Breast (tissue), 4 donors: Measurements from ENCODE around the genes BMP15, MAGED4B, XAGE1A, XAGE3 and FAM156A.

GRCh38 chrX:49122195-49122841 is 1.2 kb downstream of the GPKOW start:
- PRO-cap, 3 experiments = no peak in any of the 3 experiments
- RRBS = no CpG with 5 or more reads among the region's 16 CpGs

DNA sequence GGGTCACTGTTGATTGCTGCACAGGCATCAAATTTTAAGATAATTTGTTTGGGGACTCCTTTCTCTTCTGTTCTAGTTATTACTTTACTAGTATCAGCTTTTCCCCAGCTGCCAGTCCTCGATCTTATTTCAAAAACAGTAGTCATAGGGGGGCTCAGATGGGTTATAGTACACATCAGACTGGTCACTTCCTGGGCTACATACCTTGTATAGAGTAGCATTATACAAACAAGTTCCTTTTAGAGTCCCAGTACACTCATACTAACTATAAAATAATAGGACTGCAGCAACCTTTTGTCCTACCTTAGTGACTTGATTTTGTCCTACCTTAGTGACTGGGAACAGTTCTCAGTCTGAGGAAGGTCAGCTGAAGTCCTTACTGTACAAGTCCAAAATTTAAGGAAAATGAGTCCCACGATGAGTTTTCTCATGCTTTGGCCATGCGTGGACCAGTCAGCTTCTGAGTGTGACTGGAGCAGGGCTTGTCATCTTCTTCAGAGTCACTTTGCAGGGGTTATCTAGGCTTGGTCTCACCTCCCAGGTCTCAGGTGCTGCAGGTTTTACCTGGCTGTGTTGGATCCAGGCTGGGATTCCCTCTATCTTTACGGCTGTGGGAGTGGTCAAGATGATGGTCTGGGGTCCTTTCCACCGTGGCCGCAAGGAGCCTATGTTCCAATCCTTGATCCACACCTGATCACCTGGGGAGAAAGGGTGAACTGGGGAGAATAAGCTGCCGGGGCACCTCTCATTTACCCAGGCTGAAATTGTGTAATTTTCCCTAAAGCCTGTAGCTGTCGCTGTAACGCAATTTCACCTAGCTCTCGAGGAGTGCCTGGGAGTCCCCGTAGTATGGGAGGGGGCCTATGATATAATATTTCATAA is 18.4 kb upstream of the GPKOW start:
- PRO-cap, 3 experiments = no peak in any of the 3 experiments
- RRBS = no CpG with 5 or more reads among the region's 11 CpGs

- PRO-cap, 3 experiments = peak in 3 of 3 experiments; most common plus-strand start chrX:49167121 (in 2); most common minus-strand start chrX:49166966 (in 2)
- RRBS = 27% methylated on average over 16 of the region's 38 CpGs
Measured at GRCh38 chrX:49166900-49168090, 4.4 kb upstream of the PLP2 start.

GRCh38 chrX:49204630-49205261 is 4.8 kb upstream of the SYP start:
- PRO-cap, 3 experiments = peak in 1 of 3 experiments; most common minus-strand start chrX:49204803 (in 1)
- RRBS = no CpG with 5 or more reads among the region's 12 CpGs

GRCh38 chrX:49273391-49273949 is 3.9 kb downstream of the PPP1R3F start:
- PRO-cap, 3 experiments = no peak in any of the 3 experiments
- RRBS = no CpG with 5 or more reads among the region's 6 CpGs

- PRO-cap, 3 experiments = no peak in any of the 3 experiments
- RRBS = no CpG with 5 or more reads among the region's 3 CpGs
Measured at GRCh38 chrX:49877273-49877738, 2.0 kb upstream of the USP27X start.

DNA sequence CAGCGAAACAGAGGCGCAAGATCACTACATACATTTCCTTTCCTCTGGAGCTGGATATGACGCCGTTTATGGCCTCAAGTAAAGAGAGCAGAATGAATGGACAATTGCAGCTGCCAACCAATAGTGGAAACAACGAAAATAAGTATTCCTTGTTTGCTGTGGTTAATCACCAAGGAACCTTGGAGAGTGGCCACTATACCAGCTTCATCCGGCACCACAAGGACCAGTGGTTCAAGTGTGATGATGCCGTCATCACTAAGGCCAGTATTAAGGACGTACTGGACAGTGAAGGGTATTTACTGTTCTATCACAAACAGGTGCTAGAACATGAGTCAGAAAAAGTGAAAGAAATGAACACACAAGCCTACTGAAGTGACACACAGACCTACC is 2.0 kb downstream of the USP27X start:
- PRO-cap, 3 experiments = no peak in any of the 3 experiments
- RRBS = no CpG with 5 or more reads among the region's 8 CpGs

DNA sequence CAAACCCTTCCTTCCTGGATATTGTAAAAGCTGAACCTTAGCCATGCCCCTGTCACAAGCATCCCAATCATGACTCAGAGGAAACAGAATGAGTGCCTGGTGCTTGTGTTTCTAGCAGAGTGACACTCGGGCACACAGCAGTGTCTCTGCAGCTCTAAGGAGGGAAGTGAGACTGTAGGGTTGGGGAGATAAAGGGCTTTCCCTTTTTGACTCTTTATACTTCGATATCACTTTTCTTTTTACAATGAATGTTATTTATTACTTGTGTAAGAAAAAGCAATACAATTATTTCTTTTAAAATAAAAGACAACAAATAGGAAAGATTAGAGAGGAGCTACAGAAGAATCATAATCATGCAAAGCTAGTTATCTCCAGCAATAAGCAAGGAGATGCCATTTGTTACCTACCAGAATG is 83.2 kb downstream of the AKAP4 start:
- PRO-cap, 3 experiments = no peak in any of the 3 experiments
- RRBS = no CpG with 5 or more reads among the region's 2 CpGs

DNA sequence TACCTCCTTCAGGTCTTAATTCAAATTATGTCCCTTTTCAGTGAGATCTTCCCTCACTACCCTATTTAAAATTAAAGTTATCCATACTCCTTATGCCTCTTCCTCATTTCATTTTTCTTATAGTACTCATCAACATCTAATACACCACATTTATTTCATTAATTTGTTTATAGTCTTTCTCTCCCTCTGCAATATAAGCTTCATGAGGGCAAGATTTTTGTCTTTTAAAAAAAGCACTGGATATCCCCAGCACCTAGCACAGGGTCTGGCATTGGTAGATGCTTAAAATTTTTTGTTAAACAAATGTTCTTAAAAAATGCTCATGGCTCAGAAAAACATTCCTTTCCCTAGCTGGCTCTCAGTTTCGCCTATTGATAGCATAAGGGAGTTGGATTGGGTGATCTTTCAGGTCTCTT is 94.4 kb upstream of the DGKK start:
- PRO-cap, 3 experiments = no peak in any of the 3 experiments
- RRBS = no CpG with 5 or more reads among the region's 1 CpG

DNA sequence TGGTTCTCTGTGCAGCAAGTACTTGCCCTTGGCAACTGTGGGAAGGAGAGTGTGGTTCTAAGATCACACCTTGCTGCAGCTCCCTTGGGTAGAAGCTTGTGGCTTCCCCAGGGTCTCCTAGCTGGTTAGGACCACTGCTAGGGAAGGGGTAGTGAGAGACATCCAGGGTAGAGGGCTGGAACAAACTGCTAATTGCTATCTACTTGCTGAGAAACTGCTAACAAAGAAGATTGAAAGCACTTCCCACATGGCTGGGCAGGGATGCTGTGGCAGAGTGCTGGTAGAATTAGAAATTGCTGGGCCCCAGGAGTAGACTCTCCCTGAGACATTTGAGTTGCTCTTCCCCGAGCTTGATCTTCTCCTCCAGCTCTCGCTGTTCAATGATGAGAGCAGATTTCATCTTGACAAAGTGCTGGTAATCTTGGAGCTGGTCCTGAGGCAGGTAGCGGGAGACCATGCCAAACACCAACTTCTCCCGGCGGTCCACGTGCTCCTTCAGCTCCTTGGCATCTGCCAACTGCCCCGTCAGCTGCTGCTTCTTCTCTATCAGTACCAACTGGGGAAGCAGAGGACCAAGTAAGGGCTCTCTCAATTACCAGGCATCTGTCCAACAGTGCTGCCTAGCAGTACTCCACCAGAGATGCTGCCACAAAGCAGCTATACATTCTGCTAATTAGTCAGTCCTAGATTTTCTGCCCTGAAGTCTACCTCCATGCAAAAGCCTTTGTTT is 125.9 kb upstream of the DGKK start:
- PRO-cap, 3 experiments = no peak in any of the 3 experiments
- RRBS = no CpG with 5 or more reads among the region's 7 CpGs

DNA sequence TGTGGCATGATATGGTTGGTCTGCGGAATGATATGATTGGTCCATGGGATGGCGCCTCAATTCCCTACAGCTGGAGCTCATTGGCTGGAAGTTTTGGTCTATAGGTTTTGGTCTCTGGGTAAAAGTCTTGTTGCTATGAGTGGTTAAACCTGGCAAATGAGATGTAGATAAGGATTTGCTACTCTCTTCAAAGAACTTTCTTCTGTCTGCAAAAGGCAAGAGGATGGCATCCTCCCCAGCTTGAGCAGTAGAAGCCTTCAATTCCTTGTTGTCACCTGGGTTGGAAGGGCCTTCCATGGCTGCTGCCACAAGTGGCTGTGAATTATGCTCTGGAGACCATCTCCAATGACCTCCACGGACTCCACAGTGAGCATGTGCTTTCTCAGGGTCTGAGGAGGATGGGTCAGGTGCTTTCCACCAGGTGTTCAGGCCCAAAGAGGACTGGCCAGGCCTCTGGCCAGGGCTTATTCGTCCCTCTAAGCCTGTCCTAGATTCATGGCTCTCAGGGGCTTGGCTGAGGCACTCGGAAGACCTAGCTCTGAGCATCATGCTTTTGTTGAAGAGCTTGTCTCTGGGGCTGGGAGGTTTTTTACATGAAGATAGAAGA is 163.0 kb upstream of the DGKK start:
- PRO-cap, 3 experiments = no peak in any of the 3 experiments
- RRBS = no CpG with 5 or more reads among the region's 5 CpGs

- PRO-cap, 3 experiments = no peak in any of the 3 experiments
- RRBS = no CpG with 5 or more reads among the region's 6 CpGs
Measured at GRCh38 chrX:50697480-50698204, 116.4 kb downstream of the SHROOM4 start.

GRCh38 chrX:50910369-50910991 is at the start of gene BMP15:
Gene BMP15, plus strand, starts transcription at chrX:50910735.
- PRO-cap, 3 experiments = no peak in any of the 3 experiments
- RRBS = 71% methylated on average over 2 of the region's 7 CpGs

- PRO-cap, 3 experiments = no peak in any of the 3 experiments
- RRBS = no CpG with 5 or more reads among the region's 4 CpGs
Measured at GRCh38 chrX:51325444-51325956, 7.1 kb upstream of the NUDT10 start.

- PRO-cap, 3 experiments = peak in 1 of 3 experiments; most common plus-strand start chrX:51894047 (in 1); most common minus-strand start chrX:51894018 (in 1)
- RRBS = no CpG with 5 or more reads among the region's 20 CpGs
Measured at GRCh38 chrX:51893819-51894246, 410 bp downstream of the MAGED1 start.

GRCh38 chrX:52068885-52069611 is at the start of gene MAGED4B:
Gene MAGED4B, minus strand, starts transcription at chrX:52069183.
- PRO-cap, 3 experiments = no peak in any of the 3 experiments
- RRBS = no CpG with 5 or more reads among the region's 45 CpGs

DNA sequence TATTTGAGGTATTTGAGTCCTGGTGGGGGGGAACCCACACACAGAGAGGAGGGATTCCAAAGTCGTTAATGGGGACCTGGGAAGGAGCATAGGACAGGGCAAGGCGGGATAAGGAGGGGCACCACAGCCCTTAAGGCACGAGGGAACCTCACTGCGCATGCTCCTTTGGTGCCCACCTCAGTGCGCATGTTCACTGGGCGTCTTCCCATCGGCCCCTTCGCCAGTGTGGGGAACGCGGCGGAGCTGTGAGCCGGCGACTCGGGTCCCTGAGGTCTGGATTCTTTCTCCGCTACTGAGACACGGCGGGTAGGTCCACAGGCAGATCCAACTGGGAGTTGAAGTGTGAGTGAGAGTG is at the start of gene XAGE1A:
Gene XAGE1A, plus strand, starts transcription at position 205 of the 355 bp plus-strand sequence.
- PRO-cap, 3 experiments = no peak in any of the 3 experiments
- RRBS = no CpG with 5 or more reads among the region's 17 CpGs

DNA sequence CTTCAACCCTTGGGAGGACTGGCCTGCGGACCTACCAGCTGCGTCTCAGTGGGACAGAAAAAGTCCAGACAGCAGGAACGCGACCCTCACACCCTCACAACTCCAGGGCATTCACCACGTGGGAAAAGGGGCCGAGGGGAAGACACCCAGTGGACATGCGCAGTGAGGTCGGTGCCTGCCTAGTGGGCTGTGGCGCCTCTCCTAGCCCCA is at the start of gene XAGE3:
Gene XAGE3, minus strand, starts transcription at position 113 of the 210 bp plus-strand sequence.
- PRO-cap, 3 experiments = no peak in any of the 3 experiments
- RRBS = no CpG with 5 or more reads among the region's 9 CpGs

DNA sequence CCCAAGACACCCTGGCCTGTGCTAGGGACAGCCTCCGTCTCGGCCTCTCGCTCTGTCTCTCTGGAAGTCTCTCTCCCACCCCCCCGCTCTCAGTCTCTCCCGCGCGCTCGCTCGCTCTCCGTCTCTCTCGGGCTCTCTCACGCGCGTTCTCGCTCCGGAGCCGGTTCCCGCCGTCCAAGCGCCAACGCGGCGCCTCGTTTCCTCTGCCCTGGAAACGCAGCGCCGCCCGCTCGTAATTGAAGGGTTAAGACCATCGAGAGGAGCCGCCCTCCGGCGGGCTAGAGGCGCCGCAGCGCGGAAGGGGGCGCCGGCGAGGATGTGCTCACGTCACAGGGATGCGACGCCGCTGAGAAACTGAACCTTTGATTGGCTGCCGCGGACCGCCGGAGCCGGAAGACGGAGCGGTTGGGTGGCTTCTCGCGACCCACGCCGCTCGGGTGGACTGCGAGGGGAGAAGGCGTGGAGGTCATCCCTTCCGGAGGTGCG is at the start of gene FAM156A:
Gene FAM156A, minus strand, starts transcription at position 255 of the 486 bp plus-strand sequence.
- PRO-cap, 3 experiments = no peak in any of the 3 experiments
- RRBS = no CpG with 5 or more reads among the region's 60 CpGs

- PRO-cap, 3 experiments = no peak in any of the 3 experiments
- RRBS = no CpG with 5 or more reads among the region's 1 CpG
Measured at GRCh38 chrX:52983209-52983710, 24.9 kb upstream of the FAM156A start.